HT1080 (cell line): ENCODE data around the gene TLR10.

RAMPAGE:
- cytosol, long total RNA, result no peak
- long total RNA, result no peak
- nucleus, long total RNA, result no peak
Measured at GRCh38 chr4:38782723-38783168, at the start of gene TLR10. Gene TLR10 (minus strand): TSS chr4:38782990.

DNA sequence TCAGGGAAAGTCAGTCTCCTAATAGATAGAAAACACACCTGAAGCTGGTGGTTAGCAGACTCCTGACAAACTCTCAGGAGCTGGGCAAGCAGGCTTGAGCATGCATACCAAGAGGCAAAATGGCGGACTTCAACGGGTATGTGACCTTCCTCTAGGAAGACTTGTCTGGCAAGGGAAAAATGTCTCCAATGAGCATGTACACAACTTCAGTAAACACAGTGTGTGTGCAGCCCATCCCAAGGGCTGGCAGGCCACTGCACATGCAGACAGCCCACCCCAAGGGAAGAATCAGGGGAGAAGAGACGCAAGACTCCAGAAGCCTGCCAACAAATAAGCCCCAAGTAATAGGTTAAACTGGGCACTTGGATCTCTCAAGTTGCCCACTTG, 2.3 kb downstream of the TLR1 start:
RAMPAGE:
- cytosol, long total RNA, result no peak
- long total RNA, result no peak
- nucleus, long total RNA, result no peak

GRCh38 chr4:38820146-38820924, 15.7 kb upstream of the TLR1 start:
RAMPAGE:
- cytosol, long total RNA, result no peak
- long total RNA, result no peak
- nucleus, long total RNA, result no peak

DNA sequence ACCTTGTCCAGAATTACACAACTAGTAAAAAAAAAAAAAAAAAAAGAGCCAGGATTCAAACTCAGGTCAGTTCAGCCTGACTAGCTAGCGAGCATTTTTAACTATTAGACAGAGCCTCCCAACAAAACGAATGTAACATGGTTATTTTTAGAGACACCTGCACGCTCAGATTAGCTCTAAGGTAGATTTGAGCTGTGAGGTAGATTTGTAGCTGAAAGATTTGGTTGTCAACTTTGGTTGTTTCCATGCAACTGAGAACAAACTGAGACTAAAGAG, 81.6 kb downstream of the FAM114A1 start:
RAMPAGE:
- cytosol, long total RNA, result no peak
- long total RNA, result no peak
- nucleus, long total RNA, result no peak

GRCh38 chr4:39044256-39045287, 12.4 kb upstream of the TMEM156 start:
RAMPAGE:
- cytosol, long total RNA, result no peak
- long total RNA, result no peak
- nucleus, long total RNA, result no peak

GRCh38 chr4:39314176-39315096, 51.7 kb downstream of the RFC1 start:
RAMPAGE:
- cytosol, long total RNA, result no peak
- long total RNA, result no peak
- nucleus, long total RNA, result no peak

DNA sequence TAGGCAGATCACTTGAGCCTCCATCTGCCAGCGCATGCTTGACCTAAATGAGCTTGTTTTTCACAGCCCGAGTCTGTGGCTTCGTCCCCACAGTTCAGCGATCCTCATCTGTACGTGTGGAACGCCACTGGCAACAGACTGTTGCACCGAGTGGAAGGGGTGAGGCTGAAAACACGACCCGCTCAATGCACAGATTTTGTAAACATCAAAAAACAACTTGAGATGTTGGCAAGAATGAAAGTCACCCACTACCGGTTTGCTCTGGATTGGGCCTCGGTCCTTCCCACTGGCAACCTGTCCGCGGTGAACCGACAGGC, 12.5 kb downstream of the RPL9 start:
RAMPAGE:
- cytosol, long total RNA, result no peak
- long total RNA, result no peak
- nucleus, long total RNA, result no peak

GRCh38 chr4:39470293-39470786, 11.5 kb downstream of the LIAS start:
RAMPAGE:
- cytosol, long total RNA, result no peak
- long total RNA, result no peak
- nucleus, long total RNA, result no peak

DNA sequence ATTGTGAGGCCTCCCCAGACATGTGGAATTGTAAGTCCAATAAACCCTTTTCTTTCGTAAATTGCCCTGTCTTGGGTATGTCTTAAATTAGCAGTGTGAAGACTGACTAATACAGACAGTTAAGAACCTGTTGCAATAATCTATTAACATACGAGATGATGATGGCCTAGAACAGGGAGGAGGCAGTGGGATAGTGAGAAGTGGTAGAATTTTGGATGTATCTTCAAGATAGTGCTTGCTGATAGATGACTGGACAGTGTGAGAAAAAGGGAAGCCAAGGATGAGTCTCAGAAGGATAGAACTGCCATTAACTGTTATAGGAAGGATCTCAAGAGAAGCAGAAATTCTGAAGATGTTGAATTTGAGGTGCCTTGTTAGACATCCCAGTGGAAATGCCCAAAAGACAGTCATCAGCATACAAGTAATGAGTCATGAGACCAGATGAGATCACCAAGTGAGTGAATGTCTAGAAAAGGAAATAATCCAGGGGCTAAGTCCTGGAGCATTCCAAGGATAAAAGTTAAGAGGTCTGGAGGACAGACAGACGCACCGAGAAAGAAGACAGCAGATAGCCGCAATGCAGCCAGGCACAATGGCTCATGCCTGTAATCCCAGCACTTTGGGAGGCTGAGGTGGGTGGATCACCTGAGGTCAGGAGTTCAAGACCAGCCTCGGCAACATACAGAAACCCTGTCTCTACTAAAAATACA, 38.9 kb upstream of the UGDH start:
RAMPAGE:
- cytosol, long total RNA, result no peak
- long total RNA, result no peak
- nucleus, long total RNA, result no peak

DNA sequence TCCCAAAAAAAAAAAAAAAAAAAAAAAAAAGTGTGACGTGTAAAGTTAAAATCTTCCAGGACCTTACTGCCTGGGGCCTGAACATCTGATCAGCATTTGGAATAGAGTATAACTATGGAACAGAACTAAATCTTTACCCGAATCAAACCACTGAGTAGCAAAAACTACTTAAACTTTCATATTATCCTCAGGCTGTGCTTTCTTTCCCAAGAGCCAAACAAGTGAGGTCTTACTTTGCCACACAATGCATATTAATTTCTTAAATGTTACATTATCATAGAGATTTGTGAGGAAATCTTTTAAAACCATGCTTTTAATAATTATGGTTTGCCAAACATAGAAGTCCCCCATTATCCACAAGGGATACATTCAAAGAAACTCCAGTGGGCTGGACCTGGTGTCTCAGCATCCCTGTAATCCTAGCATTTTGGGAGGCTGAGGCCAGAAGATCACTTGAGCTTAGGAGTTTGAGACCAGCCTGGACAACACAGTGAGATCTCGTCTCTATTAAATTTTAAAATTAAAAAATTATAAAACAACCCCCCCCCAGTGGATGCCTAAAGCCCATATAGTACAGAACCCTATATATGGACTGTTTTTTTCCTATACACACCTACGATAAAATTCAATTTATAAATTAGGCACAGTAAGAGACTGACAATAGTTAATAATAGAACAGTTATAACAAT, 2.4 kb downstream of the SMIM14 start:
RAMPAGE:
- cytosol, long total RNA, result no peak
- long total RNA, result no peak
- nucleus, long total RNA, result no peak

DNA sequence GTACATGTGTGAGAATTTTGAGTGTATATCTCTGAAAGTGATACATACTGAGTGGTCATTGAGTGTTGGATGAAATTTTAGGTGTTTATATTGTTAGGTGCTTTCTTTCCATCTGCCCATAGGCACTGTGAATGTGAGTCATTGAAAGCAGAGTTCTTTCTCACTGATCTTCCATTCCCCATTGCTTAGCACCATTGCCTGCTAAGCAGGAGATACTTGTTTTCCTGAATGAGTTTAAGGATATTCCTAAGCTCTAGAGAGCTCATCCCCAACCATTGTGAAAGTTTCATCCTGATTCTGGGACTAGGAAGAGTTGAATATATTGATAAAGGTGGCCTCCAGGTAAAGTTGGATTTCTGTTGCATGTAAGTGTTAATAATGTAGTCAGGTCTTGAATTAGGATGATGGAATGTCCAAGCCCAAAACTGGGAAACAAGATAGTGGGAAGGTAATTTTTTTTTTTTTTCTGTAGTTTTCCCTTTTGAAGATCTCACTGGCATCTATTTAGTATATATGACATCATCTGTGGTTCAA, 22.0 kb downstream of the UBE2K start:
RAMPAGE:
- cytosol, long total RNA, result no peak
- long total RNA, result no peak
- nucleus, long total RNA, result no peak

DNA sequence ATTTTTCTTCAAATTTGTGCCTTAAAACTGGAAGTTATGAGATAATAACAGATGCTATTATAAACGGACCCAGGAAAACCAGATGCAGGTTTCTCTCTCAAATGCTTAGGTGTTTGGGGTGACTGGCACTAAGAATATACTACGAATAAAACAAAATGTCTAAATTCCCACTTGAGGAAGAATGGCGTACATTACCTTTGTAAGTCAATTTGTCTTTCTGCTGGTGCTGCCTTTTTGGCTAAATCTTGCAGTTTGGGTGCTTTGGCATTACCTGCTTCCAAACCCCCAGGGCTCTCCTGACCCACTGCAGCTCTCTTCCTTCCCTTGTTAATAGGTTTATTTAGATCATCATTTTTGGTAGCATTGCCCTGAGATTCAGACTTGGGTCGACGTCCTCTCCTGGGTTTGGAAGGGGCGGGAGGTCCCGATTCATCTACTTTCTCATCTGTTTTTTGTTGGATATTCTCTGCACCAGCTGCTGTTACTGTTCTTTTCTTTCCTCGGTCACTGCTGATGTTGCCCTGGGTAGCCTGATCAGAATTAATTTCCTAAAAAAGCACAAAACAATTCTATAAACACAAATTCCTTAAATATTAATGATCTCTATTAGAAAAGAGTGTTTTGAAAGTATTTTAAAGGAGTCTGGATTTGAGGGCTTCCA, 139.9 kb downstream of the UBE2K start:
RAMPAGE:
- cytosol, long total RNA, result no peak
- long total RNA, result no peak
- nucleus, long total RNA, result no peak

GRCh38 chr4:40191441-40192005, 5.3 kb upstream of the RHOH start:
RAMPAGE:
- cytosol, long total RNA, result no peak
- long total RNA, result no peak
- nucleus, long total RNA, result no peak

RAMPAGE:
- cytosol, long total RNA, result no peak
- long total RNA, result no peak
- nucleus, long total RNA, result no peak
Measured at GRCh38 chr4:40200939-40201239, 4.1 kb downstream of the RHOH start.

DNA sequence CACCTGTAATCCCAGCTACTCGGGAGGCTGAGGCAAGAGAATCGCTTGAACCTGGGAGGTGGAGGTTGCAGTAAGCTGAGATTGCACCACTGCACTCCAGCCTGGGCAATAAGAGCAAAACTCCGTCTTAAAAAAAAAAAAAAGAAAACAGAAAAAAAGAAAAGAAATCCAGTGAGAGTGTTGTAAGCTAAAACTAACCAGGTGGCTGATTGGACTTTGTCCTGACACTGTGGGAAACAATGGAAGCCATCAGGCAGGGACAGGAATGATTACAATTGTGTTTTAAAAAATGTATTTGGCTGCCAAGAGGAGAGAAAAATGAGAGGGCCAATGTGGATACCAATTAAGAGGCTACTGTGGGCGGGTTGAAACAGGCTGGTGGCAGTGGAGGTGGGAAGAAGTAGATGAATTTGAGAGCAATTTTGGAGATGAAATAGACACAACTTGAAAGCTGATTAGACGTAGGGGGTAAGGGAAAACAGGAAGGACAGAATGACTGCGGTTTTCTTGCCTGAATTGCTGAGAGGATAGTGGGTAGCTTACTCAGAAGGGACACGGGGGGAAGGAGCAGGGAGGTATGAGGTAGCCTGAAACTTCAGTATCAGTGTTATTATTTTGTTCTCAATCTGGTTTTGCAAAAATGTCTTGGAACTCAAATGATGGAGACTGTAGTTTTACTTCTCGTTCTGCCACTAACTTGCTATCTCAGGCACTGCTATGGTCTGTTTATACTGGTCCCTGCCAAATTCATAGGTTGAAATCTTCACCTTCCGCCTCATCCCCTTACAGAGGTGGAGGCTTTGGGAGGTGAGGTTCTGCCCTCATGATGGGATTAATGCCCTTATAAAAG, 45.6 kb upstream of the CHRNA9 start:
RAMPAGE:
- cytosol, long total RNA, result no peak
- long total RNA, result no peak
- nucleus, long total RNA, result no peak

RAMPAGE:
- cytosol, long total RNA, result no peak
- long total RNA, result no peak
- nucleus, long total RNA, result no peak
Measured at GRCh38 chr4:40301499-40302071, 33.5 kb upstream of the CHRNA9 start.

DNA sequence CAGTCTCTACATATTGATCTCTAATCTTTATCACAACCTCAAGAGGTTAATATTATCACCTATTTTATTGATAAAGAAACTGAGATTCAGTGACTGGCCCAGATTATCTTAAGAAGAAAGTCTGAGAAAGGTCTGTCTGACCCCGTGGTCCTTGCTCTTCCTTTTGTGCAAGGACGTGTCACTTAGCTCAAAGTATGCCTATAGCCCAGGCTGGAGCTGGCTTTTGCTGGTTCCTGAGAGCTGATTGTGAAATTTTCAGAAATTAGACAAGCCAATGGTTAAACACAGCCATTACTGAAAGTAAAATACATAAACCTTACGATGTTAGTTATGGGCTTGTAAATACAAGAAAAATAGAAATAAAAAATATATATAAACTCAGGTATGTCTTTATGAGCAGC, 70.0 kb downstream of the CHRNA9 start:
RAMPAGE:
- cytosol, long total RNA, result no peak
- long total RNA, result no peak
- nucleus, long total RNA, result no peak

DNA sequence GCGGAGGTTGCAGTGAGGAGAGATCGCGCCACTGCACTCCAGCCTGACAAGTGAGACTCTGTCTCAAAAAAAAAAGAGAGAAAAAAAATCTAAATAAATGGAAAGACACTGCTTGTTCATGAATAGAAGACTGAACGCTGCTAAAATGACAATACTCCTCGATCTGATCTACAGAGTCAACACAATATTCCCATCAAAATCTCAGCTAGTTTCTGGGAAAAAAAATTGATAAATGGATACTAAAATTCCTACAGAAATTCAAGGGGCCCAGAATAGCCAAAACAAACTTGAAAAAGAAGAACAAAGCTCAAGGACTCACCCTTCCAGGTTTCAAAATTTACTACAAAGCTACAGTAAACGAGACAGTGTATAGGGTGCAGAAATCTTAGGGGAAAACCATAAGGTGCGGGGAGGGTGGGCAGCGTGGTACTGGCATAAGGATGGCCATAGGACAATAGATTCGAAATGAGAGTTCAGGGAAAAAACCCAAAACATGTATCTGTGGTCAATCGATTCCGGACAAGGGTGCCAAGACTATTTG, 138.9 kb downstream of the RBM47 start:
RAMPAGE:
- cytosol, long total RNA, result no peak
- long total RNA, result no peak
- nucleus, long total RNA, result no peak

RAMPAGE:
- cytosol, long total RNA, result no peak
- long total RNA, result no peak
- nucleus, long total RNA, result no peak
Measured at GRCh38 chr4:40587741-40588403, 41.8 kb downstream of the RBM47 start.

GRCh38 chr4:40590409-40590608, 39.4 kb downstream of the RBM47 start:
RAMPAGE:
- cytosol, long total RNA, result no peak
- long total RNA, result no peak
- nucleus, long total RNA, result no peak